Jurkat, Clone E6-1 (cell line): ENCODE measurements around a stretch of chr7.

DNA sequence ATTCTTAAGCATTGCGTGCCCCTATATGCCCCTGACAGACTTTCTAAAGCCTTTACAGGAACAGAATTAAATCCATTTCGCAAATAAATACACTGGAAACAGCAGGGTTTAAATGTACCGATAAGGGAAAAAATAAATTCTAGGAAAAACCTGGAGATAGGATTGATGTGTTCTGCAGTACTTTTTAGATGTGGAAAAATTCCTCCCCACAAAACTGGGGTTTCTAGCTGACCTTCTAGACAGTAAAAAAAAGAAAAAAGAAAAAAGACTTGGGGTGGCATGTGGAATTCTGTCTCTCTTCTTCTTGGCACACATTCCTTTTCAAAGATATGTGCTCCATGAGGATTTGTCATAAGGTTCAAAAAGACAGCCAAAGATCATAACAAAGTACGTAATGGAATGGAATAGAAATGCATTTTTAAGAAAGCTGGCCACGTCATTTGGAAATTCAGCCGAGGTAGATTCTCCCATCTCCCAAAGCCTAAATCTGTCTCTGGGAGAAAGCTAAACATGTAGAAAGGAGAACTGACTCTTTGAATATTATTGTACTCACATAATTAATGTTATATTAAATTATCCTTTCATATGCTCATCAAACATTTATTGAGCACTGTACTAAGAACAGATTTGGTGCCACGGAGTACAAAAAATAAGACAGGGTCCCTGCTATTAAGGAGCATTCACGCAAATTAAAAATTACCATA, 381.4 kb upstream of the NFE2L3 start:
- RRBS = no CpG with 5 or more reads among the region's 8 CpGs

GRCh38 chr7:25854844-25855504, 297.0 kb upstream of the NFE2L3 start:
- RRBS = no CpG with 5 or more reads among the region's 16 CpGs

GRCh38 chr7:26100963-26101301, 51.1 kb upstream of the NFE2L3 start:
- RRBS = no CpG with 5 or more reads among the region's 10 CpGs

- RRBS = no CpG with 5 or more reads among the region's 6 CpGs
Observed at GRCh38 chr7:26189450-26190462, 10.8 kb downstream of the HNRNPA2B1 start.

DNA sequence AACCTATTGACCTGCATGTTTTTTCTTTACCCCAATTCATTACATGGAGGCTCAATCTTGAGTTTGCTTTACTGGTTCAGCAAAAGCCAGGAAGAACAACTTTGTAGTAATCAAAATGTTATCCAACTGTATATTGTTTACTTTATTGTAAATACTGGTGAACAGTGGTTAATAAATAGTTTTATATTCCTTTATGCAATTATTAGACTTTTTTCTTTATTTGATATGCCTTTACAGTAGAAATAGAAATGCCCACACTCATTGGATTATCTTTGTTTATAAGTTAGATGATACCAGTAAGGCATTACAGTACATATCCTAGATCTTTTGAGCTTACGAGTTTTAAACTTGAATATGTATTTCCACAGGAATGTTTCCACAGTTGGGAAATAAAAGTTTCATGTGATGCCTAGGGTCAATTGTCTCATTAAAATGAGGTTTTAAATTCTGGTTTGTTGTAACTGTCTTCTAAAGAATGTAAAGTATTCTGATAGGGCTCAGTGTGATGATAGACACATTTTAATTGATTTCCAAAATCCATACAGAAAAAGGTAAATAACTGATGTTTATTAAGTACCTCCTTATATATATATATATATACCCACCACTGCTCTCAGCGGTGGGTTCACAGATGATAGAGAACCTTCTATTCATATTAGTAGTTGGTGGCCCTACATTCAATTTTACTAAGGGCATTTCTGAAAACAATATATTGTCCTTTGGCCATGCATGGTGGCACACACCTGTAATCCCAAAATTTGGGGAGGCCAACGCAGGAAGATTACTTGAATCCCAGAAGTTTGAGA, 11.8 kb downstream of the CBX3 start:
- RRBS = no CpG with 5 or more reads among the region's 3 CpGs

GRCh38 chr7:26305144-26306006, 13.7 kb downstream of the SNX10 start:
- RRBS = no CpG with 5 or more reads among the region's 14 CpGs

GRCh38 chr7:26343360-26343859, 51.7 kb downstream of the SNX10 start:
- RRBS = no CpG with 5 or more reads among the region's 10 CpGs

- RRBS = no CpG with 5 or more reads among the region's 7 CpGs
Observed at GRCh38 chr7:26367087-26367846, 75.6 kb downstream of the SNX10 start.

DNA sequence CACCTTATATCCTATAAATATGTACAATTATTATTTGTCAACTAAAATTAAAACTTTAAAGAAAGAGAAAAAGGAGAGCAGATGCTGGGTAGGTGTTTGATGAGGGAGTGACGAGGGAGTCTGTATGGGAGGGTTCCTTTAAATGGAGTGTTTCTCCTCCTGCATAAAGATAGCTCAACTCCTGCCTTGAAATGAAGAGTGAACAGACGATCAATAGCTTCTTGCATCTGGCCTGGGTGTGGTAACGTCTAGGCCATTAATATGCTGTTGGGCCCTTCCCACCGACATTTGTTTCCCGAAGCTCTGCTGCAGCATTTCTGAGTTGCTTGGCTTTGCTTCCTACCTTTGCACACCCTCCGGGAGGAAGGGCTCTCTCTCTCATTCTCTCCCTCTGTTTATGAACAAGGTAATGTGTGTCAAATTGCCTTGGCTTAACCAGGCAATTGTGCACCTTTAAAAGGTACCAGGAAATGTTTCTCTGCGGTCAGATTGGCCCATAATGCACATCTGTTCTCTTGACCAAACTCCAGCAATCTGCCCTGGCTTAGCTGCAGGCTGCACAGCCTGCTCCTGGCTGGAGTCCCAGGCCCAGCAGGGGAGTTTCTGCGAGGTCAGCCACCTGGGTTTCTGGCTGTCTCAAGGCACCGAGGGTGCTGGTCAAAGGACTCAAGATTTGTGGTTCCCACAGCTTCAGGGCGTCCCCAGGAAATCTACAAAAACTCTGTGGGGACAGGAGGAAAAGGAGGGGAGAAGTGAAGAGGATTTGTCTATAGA, 223.7 kb downstream of the SNX10 start:
- RRBS = no CpG with 5 or more reads among the region's 10 CpGs

GRCh38 chr7:26551537-26551974, 259.9 kb downstream of the SNX10 start:
- RRBS = no CpG with 5 or more reads among the region's 5 CpGs

GRCh38 chr7:26657519-26658631, 206.5 kb downstream of the SKAP2 start:
- RRBS = no CpG with 5 or more reads among the region's 17 CpGs

DNA sequence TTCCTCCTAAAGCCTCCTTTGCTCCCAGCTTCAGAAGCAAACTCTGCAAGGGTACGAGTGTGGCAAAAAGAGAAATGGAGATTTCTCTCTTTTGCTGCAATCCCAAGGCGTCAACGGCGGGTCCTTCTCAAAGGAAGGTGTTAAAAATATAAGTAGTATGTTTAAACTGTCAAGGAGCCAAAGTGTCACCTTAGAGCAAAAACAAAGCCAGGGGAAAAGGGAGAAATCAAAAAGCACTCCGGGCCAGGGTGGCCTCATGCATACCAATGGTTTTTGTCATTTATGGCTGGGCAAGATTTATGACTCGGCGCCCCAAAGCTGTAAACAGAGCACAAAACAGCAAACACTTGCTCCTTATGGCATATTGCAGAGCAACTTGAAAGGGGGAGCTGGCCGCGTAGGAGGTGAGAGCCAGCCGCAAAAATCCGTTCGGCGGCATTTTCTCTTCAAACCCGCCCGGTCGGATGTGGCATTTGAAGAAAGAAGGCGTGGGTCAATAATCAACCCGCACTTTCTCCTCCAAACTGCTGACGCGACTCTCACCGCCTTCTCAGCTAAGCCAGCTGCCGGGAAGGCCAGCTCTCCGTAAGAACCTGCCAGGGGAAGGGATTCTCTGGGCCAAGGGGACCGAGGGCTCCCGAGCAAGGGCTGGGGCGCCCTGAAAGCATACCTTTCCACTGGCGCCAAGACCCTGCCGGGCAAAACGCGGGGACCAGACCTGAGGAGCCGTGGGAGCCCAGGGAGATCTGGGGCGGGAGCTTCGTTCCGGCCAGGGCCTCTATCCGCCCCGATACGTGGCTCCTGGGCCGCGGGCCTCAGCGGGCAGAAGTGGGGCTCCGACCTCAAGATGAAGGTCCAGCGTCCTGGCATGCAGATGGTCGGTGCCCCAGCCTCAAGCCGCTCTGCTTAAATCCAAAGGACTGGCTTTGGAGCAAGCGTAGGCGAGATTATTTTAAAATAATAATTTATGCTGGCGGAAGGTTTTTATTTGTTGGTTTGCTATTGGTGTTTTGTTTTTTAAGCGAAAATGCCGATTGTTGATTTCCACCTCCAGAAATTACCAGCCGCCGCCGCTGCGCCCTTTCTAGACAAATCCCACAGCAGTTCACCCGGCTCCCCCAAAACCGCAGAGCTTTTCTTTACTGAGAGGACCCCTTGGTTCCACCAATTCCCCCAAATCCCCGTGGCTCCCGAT, 12.9 kb upstream of the HOXA2 start:
- RRBS = 100% methylated on average over 3 of the region's 57 CpGs

DNA sequence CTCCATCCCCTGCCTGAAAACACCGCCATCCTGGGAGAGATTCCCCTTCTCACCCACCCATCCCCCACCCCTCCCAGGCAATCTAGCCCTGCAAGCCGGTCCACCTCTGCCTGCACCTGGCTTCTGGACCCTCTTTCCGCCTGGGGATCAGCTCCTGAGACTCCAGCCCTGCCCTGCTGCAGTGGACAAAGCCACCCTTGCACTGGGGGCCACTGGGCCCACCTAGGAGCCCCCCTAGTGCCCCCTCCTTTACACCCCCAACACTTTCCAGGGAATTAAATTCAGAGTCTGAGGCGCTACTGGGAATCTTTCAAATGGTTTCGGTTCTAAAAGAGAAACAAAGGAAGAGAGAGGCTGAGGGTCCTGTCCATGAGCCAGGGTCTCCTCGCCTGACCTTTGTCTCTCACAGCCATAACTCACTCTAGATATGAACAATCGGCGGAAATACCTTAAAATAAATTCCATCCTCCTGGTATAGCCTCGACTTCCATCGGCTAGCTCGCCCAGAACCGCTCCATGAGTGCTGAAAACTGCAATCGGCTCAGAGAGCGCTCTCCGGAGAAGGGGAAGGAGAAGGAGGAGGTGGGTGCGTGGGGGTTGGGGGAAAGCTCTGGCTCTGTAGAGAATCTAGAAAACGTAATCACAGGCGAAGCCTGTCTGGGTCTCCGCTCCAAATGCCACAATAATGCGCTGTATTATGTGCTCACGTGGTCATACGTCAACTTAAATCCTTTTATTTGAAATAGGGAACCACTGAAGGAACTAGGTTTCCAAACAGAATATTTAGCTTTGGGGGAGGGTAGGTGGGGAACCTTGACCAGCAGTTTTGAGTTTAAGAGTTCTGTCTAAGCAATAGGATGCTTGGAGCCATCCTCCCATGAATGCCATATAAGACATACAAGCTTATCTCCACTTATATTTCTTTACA, 12.6 kb downstream of the HOXA4 start:
- RRBS = no CpG with 5 or more reads among the region's 22 CpGs

GRCh38 chr7:27127715-27128571, 2.6 kb downstream of the HOXA4 start:
- RRBS = no CpG with 5 or more reads among the region's 3 CpGs

DNA sequence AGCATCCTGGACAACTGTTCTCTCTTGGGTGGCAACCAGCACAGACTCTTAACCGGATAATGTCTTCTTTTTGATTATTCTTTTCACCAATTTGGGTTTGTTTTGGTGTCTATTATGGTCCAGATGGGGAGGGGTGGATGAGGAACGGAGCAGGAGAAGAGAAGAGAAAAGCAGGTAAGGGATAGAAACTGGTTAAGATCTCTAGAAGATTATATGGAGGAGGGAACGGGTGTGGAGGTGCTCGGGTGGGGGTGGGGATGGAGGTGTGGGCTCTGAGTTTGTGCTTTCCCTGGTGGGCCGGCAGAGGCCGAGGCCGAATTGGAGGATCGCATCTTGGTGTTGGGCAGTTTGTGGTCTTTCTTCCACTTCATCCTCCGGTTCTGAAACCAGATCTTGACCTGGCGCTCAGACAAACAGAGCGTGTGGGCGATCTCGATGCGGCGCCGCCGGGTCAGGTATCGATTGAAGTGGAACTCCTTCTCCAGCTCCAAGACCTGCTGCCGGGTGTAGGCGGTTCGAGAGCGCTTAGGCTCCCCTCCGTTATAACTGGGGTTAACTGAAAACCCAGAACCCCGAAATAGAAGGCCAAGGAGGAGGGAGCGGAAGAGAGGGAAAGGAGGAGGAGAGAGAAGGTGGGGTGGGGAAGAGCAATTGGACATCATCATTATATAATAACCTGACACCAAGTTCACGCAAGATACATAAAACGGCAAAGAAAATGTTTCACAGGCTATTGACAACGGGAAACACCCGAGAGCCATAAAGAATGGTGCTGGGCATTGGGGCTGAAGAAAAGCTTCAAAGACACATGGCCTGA, 1.3 kb downstream of the HOXA4 start:
- RRBS = 98% methylated on average over 8 of the region's 29 CpGs

GRCh38 chr7:27129833-27130544, 568 bp downstream of the HOXA4 start:
- RRBS = 79% methylated on average over 9 of the region's 71 CpGs

GRCh38 chr7:27150114-27150421, 2.3 kb downstream of the HOXA3 start:
- RRBS = no CpG with 5 or more reads among the region's 6 CpGs

DNA sequence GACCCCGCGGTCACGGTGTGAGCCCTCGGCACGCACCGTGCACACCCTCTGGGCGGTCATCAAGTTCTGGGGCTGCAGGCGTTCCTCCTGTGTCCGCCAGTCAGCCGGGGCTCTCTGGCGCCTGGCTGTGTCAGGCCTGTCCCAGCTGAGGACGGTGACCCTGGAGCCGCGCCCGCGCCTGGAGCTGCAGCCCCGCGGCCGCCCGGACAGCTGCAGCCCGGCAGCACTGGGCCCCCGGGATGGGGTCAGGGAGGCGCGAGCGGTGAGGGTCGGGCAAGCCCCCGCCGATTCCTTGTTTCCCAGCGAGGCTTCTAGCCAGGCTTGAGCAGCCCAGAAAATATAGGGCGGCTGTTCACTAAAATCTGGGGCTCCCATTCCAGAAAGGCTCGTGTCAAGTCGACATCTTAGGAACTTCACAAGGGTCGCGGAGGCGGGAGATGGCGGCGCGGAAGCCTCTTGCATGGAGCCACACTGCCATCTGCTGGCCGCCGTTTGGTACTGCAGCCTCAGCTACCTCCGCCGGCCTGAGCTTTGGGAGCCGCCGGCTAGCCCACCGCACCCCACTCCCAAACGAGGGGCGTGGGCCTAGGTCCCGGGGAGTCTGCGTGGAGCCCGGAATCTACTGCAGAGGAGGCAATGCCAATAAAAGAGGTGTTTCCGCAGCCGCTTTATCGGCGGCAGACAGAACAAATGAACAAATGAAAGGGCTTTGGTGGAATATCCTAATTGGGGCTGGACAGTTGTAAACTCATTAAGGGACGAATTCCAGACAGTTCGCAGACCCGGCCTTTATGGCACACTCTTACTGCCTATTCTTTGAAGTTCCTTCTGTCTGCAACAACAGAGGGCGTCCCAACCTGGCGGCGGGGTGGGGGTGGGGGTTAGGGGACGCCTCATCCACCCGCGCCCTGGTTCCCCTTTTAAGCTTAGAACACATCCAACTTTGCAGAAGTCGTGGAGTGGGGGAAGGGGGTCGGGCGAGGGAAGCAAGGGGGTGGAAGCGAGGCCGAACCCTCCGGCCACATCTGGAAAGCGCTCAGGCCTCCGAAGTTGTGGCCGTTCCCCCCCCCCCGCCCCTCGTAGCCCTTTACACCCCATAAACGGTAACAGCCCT, 4.3 kb downstream of the HOXA9 start:
- RRBS = 2% methylated on average over 14 of the region's 75 CpGs

- RRBS = 59% methylated on average over 13 of the region's 19 CpGs
Observed at GRCh38 chr7:27243774-27244205, 1.2 kb downstream of the EVX1 start.

DNA sequence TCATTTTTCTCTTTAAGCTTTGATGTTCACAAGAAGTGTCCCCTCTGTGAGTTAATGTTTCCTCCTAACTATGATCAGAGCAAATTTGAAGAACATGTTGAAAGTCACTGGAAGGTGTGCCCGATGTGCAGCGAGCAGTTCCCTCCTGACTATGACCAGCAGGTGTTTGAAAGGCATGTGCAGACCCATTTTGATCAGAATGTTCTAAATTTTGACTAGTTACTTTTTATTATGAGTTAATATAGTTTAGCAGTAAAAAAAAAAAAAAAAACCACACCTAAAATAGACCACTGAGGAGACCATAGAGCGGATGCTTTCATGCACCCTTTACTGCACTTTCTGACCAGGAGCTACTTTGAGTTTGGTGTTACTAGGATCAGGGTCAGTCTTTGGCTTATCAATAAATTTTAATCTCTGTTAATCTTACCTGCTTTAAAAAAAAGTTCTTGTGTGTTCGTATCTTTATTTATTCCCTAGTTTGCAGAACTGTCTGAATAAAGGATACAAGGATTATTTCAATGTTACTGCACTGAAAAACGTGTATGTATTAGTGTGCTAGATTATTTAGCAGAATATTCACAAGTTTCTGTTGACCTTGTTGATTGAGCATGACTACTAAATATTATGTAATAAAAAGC, 88.8 kb downstream of the TAX1BP1 start:
- RRBS = no CpG with 5 or more reads among the region's 5 CpGs